Camera-type eye (tissue), 1 donor: ENCODE measurements around a stretch of chr18.

DNA sequence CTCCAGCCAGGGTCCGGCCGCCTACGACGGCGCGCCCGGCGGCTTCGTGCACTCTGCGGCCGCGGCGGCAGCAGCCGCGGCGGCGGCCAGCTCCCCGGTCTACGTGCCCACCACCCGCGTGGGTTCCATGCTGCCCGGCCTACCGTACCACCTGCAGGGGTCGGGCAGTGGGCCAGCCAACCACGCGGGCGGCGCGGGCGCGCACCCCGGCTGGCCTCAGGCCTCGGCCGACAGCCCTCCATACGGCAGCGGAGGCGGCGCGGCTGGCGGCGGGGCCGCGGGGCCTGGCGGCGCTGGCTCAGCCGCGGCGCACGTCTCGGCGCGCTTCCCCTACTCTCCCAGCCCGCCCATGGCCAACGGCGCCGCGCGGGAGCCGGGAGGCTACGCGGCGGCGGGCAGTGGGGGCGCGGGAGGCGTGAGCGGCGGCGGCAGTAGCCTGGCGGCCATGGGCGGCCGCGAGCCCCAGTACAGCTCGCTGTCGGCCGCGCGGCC, 2.3 kb downstream of the GATA6 start:
- RAMPAGE, long total RNA = no peak

DNA sequence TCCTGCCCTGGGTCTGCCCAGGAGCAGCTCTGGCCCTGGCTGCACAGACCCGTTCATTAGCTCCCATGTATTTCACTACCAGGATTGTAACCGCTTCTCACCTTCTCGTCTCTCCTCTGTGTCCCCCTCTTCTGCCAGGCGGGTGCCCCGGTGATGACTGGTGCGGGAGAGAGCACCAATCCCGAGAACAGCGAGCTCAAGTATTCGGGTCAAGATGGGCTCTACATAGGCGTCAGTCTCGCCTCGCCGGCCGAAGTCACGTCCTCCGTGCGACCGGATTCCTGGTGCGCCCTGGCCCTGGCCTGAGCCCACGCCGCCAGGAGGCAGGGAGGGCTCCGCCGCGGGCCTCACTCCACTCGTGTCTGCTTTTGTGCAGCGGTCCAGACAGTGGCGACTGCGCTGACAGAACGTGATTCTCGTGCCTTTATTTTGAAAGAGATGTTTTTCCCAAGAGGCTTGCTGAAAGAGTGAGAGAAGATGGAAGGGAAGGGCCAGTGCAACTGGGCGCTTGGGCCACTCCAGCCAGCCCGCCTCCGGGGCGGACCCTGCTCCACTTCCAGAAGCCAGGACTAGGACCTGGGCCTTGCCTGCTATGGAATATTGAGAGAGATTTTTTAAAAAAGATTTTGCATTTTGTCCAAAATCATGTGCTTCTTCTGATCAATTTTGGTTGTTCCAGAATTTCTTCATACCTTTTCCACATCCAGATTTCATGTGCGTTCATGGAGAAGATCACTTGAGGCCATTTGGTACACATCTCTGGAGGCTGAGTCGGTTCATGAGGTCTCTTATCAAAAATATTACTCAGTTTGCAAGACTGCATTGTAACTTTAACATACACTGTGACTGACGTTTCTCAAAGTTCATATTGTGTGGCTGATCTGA, 31.4 kb downstream of the GATA6 start:
- RAMPAGE, long total RNA = no peak

GRCh38 chr18:22286555-22287251, 117.3 kb downstream of the GATA6 start:
- RAMPAGE, long total RNA = no peak

DNA sequence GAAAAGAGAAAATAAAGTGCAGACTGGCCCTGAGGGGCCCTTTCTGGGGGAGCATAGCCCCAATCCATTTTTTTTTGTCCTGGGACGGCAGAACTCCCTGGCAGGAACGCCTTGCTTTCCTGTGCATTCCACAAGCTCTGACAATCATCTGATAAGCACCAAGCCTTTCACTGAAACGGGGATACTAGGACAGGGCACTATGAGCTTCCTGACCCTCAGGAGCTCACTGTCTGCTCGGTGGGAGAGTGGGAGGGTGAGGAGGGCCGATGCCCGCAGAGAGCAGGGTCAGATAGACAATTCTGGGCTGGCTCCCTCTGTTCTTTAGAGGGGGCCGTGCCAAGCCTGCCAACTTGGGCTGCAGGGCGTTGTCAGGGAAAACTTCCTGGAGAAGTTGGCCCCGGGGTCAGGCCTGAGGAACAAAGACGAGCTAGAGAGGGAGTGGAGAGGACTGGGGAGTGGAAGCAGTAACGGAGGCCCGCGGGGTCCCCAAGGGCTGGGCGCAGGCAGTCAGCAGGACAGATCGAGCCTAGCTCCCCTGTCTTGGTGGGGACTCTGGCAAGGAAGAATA, 82.0 kb downstream of the CTAGE1 start:
- RAMPAGE, long total RNA = no peak

DNA sequence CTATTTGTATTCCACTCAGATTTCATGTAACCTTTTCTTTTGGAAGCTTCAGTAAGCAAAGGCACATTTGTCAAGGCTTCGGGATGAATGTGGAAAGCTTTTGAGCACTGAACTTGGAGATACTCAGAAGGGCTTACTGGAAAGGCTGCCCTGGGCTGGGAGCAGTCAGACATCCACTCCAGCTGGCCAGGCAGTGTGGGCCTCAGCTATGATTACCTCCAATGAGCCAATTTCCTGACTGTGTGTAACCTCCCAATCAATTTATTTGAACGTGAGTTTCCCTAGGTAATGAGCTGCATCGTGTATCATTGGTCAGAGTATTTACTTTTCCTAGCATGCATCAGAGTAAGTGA, 10.9 kb upstream of the CTAGE1 start:
- RAMPAGE, long total RNA = no peak

GRCh38 chr18:22546931-22547281, 129.2 kb upstream of the CTAGE1 start:
- RAMPAGE, long total RNA = no peak

DNA sequence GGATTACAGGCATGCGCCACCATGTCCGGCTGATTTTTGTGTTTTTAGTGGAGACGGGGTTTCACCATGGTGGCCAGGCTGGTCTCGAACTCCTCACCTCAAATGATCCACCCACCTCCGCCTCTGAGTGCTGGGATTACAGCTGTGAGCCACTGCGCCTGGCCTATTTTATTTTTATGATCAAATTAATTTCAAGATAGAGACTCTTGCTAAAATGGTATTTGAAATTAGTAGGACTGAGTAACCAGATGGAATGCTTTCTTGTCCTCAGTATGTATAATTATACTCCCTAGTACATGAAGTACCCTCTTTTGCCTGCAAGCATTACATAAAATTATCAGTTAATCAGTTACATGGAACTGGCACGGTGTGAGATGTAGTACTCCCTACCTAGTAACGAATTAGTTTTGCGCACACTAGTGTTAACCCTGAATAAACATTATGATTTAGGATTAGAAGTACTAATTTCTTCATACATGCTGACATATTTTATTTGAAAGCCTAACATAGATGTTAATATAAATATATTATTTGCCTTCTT, 41.5 kb downstream of the RBBP8 start:
- RAMPAGE, long total RNA = no peak

DNA sequence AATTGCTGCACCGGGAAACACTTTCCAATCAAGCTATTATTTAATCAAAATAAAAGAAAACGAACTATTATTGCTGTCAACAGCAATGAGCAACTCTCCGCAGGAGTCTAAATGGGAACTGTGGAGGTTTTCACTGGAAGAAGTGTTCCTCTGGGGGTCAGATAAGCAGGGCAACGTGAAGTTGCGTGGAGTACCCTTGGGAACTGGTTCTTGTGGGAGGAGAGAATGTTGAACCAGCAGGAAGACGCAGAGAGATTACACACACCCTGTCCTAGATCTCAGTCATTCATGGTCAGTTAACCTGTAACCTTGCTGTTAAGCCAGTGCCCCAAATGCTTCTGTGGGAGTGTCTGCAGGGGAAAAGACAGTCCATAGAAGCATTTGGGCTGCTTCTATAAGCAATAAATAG, 20.4 kb upstream of the CABLES1 start:
- RAMPAGE, long total RNA = no peak

- RAMPAGE, long total RNA = no peak
Observed at GRCh38 chr18:23162663-23163653, 27.7 kb downstream of the CABLES1 start.

- RAMPAGE, long total RNA = no peak
Observed at GRCh38 chr18:23189825-23190195, 54.5 kb downstream of the CABLES1 start.

GRCh38 chr18:23283855-23284521, 148.7 kb downstream of the CABLES1 start:
- RAMPAGE, long total RNA = no peak

GRCh38 chr18:23330795-23331759, 106.7 kb downstream of the TMEM241 start:
- RAMPAGE, long total RNA = no peak

- RAMPAGE, long total RNA = no peak
Observed at GRCh38 chr18:23453684-23454246, 678 bp downstream of the RIOK3 start.

DNA sequence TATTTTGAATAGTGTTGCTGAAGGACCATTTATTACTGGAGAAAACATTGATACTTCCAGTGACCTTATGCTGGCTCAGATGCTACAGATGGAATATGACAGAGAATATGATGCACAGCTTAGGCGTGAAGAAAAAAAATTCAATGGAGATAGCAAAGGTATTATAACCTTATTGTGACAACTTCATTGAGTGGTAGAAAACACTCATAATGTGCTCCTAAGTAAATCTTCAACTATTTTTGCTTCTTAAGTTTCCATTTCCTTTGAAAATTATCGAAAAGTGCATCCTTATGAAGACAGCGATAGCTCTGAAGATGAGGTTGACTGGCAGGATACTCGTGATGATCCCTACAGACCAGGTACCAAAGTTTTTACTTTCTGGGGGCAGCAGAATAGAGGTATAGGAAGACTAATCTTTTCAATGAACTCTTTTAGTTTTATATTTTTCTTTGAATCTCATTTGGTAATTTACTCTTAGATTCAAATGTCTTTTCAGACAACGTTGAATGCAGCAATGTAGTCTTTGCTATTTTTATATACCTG, 10.9 kb downstream of the RIOK3 start:
- RAMPAGE, long total RNA = no peak

DNA sequence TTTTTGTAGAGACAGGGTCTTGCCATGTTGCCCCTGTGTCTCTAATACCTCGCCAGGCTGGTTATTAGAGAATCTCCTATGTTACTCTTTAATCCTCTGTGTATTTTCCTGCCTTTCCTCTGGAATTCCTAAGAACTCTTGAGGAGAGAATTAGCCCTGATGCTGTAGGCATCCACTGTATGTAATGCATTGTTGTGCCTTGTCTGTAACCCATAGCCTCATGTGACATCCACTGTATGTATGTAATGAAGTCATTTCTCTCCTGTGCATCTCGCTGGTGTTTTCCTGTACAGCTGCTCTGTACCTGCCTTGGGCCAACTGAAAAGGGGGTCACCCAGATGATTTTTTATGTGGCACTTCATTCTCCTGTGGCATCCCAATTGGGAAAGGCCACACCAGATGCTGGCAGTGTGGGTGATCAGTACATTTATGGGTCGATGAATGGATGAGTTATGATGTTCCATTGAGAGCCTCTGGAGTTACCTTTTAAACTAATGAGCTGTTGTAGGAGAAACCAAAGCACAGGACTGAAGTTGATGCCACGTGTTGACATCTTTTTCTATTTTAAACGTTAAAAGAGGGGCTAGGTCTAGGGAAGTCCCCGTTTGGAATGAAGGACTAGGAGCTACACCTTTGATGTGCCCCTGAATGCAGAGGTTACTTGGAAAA, 22.6 kb downstream of the RMC1 start:
- RAMPAGE, long total RNA = no peak

DNA sequence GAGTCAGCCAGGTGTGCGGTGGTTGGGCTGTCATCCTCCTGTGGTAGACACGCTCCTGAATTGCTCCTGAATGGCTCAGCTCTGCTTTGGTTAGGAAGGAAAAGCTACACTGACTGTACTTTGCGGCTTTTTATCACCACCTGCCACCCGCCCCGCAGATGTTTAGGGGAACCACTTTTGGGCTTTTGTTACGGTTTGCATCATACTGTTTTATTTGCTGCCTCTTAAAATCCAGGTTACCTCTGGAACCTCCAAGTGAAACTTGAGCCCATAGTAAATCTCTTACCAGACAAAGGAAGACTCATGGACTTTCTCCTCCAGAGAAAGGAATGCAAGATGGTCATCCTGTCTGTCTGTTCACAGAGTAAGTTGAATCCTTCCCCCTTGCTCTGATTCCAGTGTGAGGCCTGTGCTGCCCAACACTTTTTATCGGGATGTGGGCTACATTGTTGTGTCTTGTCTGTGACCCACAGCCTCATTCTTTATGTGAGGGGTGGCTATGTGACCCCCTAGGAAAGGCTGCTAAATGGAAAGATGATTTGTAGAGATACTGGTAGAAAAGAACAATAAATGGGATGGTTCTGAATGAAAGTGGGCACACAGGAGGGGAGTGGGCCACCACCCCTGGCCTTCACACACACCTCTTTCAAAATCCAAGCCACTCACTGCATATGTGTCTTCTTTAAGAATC, 23.2 kb downstream of the RMC1 start:
- RAMPAGE, long total RNA = no peak

DNA sequence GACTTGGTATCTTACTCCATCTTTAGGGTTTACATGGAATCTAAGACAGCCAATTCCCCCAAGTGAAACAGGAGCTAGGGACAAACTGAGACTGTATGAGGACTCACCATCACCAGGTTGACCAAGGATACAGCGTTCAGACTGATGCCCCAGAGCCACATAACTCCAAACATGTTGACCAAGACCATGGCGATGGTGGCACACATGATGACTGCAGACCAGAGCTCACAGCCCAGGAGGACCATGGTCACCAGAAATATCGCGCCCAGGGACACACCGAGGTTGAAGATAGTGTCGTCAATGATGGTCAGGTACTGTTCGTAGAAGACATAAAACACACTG, 32.0 kb downstream of the RMC1 start:
- RAMPAGE, long total RNA = no peak

DNA sequence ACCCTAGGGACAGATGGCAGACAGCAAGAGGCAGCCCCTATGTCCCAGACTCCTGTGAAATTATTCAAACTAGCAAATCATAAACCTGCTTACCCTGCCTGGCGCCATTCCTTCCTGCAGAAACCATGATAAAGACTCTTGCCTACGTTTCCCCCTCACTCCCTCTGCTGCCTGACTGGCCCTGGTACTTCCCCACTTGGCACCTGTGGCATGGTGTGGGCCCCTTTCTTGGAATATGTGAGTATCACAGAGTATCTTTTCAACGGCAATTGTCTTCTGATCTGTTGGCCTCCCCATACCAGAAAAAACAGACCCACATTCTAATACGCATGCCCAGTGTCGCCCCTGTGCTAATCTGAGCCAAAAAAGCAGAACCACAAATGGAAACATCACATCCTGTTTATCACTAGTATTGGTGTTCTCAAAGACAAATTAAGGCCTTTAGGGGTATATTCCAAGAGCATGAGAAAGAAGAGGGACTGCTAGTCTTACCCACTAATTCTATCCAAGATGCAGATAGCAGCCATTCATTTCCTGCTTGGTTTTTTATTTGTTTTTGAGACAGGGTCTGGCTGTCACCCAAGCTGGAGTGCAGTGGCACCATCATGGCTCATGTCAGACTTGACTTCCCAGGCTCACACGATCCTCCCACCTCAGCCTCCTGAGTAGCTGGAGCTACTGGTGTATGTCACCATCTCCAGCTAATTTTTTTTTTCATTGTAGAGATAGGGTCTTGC, 44.1 kb upstream of the TTC39C start:
- RAMPAGE, long total RNA = no peak

DNA sequence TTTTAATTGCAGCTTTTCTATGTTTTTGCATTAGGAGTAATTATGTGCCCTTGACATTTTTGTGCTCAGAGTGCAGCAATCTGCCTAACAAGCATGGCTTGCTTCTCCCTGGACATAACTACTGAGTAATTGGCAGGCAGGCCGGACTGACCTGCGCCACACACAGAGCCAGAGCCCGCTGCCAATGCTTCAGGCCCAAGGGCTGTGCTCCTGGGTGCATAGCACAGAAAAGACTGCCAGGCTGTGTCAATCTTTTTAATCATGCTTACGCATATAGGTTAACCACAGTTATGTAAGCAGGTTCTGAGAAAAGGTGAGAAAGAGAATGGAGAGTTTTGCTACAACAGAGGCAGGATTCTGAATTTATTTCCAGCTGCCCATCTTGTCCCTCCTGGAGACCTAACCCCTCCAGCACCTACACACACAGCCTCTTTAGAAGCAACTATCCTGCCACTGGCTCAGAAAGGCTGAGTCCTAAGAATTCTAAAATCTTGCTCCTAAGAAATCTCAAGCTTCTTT, 22.0 kb upstream of the TTC39C start:
- RAMPAGE, long total RNA = no peak

DNA sequence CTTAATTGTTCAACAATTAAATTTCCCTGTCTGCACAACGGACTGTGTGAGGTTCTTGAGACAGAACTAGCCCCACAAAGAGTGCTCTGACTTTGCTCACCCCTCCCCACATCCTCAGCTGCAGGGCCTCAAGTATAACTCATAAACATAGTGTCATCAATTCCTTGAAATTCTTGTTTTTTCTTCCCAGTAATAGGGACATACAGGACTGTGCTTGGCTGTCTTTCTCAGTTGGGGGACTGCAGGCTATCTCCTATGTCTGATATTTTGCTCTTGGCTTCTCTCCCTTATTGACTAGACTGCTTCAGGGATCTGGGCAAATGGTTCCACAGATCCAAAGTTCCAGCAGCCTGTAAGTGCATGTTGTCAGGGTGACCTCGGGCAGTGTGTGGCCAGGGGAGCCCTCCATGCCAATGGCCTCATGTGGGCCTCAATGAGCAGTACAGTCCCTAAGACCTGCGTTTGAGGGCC, 2.2 kb upstream of the TTC39C start:
- RAMPAGE, long total RNA = no peak